ENCODE data around the genes LRP2, MYO3B and GAD1.

- RRBS = no CpG with 5 or more reads among the region's 2 CpGs
Measured at GRCh38 chr2:167438065-167438604, 145.3 kb downstream of the B3GALT1 start.

- RRBS = no CpG with 5 or more reads among the region's 5 CpGs
Measured at GRCh38 chr2:168120800-168121467, 126.5 kb downstream of the STK39 start.

DNA sequence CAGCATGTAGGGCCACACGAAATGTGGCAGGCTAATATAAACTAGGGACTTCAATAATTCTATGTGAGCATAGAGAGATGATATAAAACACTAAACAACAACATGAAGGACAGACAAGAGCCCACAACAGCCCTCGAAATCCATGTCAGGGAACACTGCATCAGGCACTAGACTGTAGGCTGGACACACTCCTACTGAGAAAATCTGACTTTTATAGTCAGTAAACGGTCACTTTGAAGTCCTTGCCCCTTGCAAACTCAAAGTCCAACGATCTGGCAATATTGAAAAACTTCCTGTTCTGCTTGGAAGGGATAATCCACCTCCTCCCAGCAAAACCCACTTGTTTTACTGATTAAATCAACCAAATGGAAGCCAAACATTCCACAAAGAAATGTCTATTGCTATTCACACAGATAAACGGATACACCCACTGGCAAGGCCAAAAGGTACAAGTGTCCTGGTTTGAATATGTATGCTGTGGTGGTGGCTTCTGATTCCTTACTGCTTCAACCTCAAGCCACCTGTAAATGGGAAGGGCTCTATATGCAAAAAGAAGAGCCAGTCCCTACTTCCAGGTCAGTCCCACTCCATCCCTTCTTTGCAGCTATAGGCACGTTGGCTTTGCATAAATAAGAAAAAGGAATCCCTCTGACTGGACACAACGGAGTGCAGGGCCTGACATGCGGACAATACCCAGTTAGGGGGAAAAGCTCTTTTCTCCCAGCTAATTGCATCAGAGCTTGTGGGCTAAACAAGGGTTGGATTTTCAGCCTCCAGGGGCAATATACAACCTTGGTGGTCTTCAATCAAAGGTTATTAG is 56.6 kb downstream of the STK39 start:
- RRBS = no CpG with 5 or more reads among the region's 8 CpGs

DNA sequence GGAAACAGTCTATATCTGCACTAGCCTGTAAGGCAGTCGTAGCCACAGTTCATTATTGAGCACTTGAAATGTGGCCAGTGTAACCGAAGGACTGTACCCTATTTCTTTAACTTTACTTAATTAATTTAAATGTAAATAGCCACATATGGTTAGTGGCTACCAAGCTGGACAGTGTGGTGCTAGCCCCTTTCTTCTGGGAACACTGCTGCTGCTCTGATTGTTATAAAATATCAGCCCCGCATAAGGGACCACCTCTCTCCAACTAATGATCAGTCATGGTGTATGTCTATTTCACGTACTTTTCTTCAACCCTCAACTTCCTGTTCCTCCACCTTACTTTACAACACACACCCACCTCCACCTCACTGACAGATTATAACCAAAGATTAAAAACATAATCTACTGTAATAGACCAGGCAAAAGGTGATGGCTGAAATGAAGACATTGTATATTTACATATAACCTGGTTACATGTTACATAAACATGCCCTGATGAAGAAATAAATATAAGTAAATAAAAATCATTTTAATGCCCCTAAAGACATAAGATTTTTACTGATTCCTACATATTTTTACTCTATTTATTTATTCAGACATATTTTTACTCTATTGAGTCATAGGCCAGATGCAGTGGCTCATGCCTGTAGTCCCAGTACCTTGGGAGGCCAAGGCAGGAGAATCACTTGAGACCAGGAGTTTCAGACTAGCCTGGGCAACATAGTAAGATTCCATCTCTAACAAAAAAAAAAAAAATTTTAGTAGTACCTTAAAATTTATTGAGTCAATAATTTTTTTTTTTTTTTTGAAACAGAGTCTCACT is 12.9 kb downstream of the STK39 start:
- RRBS = no CpG with 5 or more reads among the region's 4 CpGs

DNA sequence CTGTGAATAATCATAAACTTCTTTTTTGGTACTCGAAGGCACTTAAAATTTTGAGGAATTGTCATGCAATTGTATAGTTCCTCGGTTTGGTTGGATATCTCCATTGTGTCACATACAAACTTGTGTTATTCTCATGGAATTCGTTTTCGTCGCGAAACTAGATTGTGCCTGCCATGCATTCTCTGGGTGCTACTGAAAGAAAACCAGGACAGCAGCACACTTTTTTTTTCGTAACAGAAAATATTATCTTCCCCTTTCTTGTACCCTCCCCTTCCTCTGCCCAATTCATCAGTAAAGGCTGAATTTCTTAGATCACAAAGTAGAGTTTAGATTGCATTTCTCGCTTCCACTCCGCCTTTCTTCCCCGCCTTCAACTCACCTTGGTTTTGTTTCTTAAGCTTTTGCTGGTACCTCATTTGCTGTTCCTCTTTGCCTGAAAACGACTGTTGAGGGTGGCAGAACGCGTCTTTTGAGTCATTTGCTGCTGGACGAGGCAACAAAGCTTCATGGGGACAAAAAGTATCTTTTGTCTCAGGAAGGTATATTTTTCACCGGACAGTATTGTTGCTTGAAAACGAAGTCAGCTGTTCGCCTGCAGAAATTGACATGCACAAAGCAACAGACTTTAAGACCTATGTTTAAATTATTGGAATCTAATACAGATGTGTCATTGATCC is 1.4 kb downstream of the CERS6 start:
- RRBS = no CpG with 5 or more reads among the region's 17 CpGs

DNA sequence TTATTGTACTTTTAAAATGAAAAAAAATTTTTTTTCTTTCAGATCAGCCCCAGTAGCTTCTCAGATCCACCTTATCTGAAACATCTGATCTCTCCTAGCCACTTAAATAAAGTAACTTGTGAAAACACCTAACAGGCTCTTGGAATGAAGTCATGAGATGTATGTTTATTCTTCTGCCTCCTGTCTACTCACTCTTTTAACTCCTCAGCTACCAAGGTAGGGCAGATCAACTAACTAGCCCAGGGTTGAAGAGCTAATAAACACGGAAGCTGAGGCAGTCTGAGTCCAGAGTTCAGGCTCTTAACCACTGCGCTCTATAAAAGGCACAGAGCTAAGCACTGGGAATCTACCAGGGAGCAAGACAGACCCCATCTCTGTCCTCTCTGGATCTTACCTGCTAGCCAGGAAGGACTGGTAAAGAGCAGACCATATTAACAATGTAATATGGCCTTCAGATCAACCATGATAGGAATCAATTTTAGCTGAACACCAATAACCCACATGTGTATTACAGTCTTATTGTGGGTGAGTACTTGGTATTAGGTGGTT is 37.2 kb downstream of the CERS6 start:
- RRBS = no CpG with 5 or more reads among the region's 2 CpGs

GRCh38 chr2:168560597-168561538 is 104.8 kb downstream of the CERS6 start:
- RRBS = no CpG with 5 or more reads among the region's 8 CpGs

- RRBS = no CpG with 5 or more reads among the region's 5 CpGs
Measured at GRCh38 chr2:168612658-168613454, 156.8 kb downstream of the CERS6 start.

- RRBS = 4% methylated on average over 13 of the region's 66 CpGs
Measured at GRCh38 chr2:169362293-169363022, at the start of gene LRP2. Gene LRP2 (minus strand): TSS chr2:169362534.

DNA sequence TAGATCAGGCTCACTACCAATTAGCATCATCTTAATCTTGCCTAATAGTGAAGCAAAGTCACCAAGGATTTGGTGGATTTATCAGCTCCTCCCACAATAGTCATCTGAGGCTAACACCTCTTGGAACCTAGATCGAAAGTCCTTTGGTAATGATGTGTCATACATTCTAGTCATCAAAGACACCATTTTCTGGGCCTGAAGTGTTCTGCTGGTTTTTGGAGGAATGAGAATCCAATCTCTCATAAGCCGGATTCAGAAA is at the start of gene MYO3B:
MYO3B (plus strand) TSS at position 130 of the 259 bp plus-strand sequence.
- RRBS = no CpG with 5 or more reads among the region's 2 CpGs

- RRBS = no CpG with 5 or more reads among the region's 5 CpGs
Measured at GRCh38 chr2:170179811-170180542, 2.0 kb downstream of the MYO3B start.

- RRBS = no CpG with 5 or more reads among the region's 6 CpGs
Measured at GRCh38 chr2:170362680-170363616, 185.0 kb downstream of the MYO3B start.

DNA sequence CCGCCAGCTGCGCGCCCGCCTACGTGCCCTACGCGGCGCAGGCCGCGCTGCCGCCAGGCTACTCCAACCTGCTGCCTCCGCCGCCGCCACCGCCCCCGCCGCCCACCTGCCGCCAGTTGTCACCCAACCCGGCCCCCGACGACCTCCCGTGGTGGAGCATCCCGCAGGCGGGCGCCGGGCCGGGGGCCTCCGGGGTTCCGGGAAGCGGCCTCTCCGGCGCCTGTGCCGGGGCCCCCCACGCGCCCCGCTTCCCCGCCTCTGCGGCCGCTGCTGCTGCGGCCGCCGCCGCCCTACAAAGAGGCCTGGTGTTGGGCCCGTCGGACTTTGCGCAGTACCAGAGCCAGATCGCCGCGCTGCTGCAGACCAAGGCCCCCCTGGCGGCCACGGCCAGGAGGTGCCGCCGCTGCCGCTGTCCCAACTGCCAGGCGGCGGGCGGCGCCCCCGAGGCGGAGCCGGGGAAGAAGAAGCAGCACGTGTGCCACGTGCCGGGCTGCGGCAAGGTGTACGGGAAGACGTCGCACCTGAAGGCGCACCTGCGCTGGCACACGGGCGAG is 1.6 kb downstream of the SP5 start:
- RRBS = 8% methylated on average over 8 of the region's 72 CpGs

DNA sequence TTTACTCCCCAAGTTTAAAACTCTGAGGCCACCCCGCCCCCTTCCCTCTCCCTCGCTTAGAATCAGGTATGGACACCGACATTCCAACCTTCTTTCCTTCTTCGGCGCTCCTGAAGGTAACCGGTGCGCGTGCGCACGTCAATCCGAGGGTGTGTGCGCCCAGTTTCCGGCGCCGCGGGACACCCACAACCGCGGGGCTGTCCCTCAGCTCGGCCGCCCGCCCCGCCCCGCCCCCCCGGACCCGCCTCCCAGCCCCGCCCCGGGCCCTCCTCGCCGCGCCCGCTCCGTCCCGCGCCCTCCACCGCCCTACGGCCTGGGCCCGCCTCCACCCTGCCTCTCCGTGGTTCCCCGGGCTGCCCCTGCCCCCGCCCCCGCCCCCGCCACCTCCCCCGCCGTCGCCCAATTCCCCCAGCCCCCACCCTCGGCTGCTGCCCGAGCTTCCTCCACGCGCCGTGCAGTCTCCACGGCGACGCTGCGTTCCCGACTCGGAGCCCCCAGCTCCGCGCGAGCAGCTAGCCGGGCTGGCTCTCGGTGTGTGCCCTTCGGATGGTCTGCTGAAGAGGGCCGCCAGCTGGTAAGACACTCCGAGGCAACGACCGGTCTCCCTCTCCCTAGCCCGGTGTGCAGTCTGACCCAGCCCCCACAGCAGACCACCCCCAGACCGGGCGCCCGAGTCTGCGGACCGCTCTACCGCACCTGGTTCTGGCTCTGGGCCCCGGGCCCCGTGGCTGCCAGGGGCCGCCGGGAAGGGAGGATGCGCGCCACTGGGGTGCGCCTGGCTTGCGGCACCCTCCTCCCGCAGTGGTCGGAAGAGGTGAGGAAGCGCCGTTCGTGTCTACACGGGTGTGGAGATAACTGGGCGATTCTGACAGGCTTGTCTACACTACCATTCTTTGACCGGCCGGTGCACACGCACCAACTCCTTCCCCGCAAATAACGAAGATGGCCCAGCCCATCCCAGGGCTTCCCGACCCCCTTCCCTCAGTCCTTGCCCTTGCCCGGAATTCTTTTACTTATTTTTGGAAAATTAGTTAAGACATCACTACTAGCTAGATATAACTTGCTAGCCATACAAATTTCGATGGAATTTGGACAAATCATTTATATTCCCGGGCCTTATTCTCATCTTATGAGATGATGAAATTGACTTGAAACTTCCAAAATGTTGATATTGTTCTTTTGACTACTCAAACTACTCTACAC is 837 bp downstream of the ERICH2 start:
- RRBS = 5% methylated on average over 52 of the region's 97 CpGs

- RRBS = 3% methylated on average over 15 of the region's 69 CpGs
Measured at GRCh38 chr2:170816423-170817339, at the start of gene GAD1. Gene GAD1 (plus strand): TSS chr2:170816887.

DNA sequence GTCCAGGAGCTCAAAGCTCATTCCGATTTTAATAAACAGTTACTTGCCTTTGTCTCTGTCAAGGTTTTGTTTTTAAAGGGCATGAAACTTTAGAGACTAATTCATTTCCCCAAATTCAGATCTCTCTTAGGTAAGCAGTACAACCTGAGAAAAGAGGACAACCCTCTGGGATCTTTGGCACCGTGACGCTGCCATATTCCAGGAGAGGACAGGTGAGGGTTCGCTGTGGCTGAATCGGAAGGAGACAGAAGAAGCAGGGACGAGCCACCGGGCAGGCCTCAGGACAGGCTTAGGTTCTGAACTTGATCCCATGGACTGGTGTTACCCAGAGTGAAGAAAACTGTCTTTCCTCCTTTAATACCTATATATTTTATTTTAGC is 43.8 kb downstream of the GORASP2 start:
- RRBS = no CpG with 5 or more reads among the region's 7 CpGs

DNA sequence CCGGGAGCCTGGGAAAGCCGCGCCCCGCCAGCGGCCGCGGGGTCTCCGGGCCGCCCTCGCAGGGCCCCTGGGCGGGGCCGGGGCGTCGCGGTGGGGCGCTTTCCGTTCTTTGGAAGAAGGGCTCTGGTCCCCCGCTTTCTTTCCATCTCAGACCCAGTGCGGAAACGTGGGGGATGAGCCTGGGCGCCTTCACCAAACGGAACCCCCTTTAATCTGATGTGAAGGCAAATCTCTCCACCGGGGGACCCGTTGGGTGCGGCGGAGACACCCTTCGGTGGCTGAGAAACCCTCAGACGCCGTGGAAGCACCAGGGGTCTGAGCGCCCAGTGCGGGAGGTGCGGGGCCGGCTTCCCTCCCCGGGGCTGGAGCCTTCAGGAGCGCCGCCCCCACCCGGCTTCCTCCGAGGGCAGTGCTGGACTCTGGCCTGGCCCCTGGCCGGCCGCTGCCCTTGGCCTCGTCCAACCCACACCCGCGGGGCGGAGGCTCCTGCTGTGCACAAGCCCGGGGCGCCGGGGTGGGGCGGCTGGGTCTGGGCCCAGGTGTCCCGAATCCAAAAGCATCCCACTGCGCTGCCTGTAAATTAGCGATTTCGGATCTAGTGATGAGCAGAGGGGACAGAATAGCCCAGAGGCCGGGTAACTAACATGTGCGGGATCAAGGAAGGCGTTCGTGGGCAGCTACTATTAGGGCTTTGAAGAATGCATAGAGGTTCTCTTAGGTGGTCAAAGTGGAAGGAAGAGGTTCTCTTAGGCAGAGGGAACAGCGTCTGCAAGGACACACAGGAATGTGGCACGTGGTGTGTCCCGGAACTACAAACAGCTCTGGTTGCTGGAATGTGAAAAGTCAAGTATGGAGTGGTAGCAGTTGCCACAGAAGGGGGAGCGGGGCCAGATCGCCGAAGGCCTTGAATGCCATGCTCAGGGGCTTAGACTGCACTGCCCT is 44.8 kb downstream of the GORASP2 start:
- RRBS = 4% methylated on average over 22 of the region's 62 CpGs

DNA sequence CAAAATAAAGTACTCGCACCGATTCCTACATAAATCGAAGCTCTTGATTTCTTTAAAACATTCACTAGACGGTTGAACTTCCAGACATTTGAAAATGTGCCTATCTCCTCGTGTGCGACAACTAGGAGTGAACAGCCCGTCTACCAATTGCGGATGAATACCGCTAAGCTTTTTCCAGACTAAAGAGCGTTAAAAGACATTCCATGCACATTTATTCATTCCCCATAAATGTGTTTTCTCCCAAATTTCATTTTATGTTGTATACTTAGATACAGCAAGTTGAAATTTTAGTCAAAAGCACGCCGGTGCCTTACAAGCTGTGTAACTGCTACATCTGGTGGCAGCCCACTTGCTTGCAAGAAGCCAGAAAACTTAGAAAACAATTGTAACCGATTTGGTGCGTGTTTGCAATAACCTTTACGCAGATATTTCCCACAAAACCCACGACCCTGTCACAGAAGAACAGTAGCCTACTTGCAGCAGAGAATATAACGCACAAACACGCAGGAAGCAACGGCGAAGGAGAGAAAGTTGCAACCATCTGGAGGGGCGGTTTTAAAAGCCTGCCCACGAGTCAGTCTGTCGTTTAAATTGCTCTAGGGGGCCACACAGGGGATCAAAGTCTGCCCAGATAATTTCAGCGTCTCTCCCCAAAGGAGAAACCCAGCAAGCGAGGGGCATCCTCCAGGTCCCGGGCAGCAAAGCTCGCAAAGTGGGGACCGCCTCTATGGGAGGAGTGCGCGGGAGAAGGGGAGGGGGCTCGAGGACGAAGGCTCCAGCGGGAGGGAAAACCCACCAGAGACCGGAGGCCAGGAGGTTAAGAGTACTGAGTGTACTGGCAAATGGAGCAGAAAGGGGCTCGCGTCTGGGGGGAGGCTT is 1.3 kb downstream of the TLK1 start:
- RRBS = 8% methylated on average over 3 of the region's 36 CpGs

GRCh38 chr2:171160986-171161657 is 429 bp upstream of the TLK1 start:
- RRBS = 2% methylated on average over 12 of the region's 55 CpGs

- RRBS = no CpG with 5 or more reads among the region's 3 CpGs
Measured at GRCh38 chr2:171318666-171319180, 115.1 kb downstream of the METTL8 start.

Measured in islet of Langerhans (tissue), 1 donor.